Thoracic aorta endothelial cell (primary cell): ENCODE data around the gene MTUS2.

GRCh38 chr13:28396885-28397456, 98.0 kb downstream of the FLT1 start:
- CAGE, long polyA plus RNA: no peak

DNA sequence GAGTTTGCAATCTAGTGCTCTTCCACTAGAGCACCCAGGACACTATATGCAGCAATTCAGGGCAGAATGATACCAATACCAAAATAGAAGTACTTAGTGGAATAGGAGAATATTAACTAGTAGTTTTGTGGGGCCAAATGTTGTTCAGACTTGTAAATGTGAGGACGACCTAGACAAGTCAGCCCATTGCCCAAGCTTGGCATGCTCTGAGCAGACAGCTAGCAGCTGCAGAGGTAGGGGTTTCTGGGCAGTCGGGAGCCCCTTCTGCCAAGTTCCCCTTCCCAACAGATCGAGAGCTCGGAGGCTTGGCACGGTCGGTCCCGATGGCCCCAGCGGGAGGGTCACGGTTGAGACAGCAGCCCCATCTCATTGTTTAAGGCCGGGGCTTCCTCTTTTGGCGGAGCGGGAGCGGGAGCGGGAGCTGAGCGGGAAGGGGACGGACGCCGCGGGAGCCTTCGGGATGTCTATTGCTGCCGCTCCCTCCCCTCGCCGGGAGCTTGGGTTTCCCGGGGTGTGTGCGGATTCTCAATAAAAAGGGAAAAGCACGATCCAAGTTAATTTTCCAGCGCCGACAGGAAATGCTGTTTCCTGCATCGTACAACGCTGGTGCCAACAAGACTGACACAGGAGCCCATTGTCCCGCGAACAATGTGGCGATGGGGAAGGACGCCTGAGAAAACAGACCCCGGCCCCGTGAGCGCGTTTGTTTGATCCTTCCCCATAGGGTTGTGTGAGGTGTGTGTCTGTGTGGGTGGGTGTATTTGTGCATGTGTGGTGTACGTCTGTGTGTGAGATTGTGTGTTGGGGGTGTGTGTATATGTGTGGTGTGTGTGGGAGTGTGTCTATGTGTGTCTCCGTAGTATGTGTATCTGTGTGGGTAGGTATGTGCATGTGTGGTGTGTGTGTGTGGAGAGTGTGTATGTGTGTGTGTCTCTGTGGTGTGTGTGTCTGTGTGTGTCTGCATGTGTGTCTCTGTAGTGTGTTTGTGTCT, 36.2 kb upstream of the FLT1 start:
- CAGE, long polyA plus RNA: no peak

DNA sequence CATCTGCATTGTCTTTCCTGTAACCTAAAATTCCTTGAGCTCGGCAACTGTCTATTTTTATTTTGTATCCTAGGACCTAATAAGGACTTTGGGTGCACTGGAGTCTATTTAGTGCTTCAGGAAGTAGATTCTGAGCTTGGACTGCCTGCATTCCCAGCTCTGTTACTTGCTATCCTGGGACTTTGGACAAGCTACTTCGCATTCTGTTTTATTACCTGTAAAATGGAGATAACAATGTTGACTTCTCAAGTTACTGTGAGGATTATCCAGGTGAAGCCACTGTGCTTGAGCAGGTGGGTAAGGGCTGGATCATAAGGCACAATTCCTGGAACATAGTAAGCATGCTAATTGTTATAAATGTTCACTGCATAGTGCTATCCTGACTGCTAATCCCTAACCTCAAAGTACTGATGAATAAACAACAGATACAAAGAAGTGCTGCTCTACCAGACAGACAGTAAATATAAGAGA, 50.7 kb upstream of the FLT1 start:
- CAGE, long polyA plus RNA: no peak

GRCh38 chr13:28640548-28641624, 18.0 kb upstream of the POMP start:
- CAGE, long polyA plus RNA: no peak

DNA sequence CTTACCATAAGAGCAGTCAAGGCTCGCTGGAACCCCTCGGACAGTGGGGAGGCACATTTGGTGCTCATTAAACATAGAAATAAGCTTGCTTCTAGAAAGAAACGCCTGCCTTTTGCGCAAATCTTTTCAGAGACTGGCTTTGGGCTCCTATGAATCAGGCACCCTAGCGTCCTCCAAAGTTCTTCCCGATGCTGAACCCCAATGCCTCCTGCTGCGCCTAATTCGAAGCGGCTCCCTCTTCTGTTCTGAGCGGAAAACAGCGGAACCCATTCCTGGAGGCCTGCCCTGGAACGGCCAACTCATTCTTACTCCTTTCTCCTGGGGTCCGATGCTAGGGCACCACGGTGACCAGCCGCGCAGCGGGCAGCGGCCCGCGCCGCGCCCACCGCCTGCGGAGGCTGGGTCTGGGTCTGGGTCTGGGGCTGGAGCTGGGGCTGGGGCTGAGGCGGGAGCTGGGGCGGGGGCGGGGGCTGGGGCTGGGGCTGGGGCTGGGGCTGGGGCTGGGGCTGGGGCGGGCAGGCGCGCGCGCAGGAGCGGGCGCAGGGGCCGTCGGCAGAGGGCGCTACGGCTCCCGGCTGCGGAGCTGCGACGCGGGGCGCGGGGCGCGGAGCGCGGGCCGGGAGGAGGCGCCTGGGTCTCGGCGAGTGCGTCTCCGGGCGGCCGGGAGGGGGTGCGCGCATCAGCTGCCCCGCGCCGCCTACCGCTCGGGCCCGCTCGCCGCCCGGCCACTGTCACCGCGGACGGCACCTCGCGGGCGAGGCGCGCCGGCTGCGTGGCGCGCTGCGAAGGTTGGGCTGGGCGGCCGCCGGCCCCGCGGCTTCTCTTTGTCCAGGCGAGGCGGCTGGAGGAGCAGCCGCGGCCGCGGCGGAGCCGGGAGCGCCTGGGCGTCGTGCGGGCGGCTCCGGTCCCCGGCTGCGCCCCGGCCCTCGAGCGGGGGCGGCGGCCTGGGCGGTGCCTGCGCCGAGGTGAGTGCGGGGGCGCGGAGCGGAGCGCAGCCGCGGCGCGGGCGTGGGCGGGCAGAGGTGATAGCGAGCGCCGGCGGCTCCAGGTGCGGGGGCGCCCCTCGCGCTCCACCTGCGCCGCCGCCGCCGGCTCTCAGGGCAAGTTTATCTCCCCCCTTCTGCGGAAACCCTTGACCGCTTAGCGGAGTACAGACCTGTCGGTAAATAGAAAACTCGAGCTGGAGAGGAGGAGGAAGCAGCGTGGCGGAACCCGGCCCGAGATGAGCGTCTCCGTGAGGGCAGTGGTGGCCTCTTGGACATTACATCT, at the start of gene MTUS2:
Gene MTUS2, plus strand, starts transcription at position 1,019 of the 1,269 bp plus-strand sequence.
- CAGE, long polyA plus RNA: no peak

GRCh38 chr13:29529783-29530309, 65.6 kb downstream of the SLC7A1 start:
- CAGE, long polyA plus RNA: no peak

DNA sequence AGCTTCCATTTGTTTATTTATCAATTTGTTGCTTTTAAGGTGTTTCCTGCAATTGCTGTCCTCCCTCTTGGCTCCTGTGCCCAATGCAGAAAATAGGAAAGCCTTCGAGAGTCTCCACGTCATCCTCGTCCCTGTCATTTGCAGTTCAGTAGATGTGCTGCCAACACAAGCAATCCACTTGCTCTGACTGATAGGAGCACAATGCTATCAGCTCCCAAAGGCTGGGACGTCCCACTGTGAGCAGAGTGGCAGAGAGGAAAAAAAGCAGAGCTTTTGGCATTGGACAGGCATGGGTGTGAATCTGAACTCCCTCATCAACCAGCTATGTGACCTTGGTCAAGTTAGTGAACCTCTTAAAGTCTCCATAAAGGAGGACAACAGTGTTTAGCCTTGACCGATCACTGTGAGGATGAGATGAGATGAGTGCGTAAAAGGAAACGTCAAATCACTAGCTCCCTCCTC, 10.7 kb upstream of the SLC7A1 start:
- CAGE, long polyA plus RNA: no peak

- CAGE, long polyA plus RNA: no peak
These were observed 260 bp upstream of the UBL3 start for GRCh38 chr13:29850782-29850971.

- CAGE, long polyA plus RNA: no peak
These were observed 69.8 kb upstream of the UBL3 start for GRCh38 chr13:29920187-29920739.

DNA sequence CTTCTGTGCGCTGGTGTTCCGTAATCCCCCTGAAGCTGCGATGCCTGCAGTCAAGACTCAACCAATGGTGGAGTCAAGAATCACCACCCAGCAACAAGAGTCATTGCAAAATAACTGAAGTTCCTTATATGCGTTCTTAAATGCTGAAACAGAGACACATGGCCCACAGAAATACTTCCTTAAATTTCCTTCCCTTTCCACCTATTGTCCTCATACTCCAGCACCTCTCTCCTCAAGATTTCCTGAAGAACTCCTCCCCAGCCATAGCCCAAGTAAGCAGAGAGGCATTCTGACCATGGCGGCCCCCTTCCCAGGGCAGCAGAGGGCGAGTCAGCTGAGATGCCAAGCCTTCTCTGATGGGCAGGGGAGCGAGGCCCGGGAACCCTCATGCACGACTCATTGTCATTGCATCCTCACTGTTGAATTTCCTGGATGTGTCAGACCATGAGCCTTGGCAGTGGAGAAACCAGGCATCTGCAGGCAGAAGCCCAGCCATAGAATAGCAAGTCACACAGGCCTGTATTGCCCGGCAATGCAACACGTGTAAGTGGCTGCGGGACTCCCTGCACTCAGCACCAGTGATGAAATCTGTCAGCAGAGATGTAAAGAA, 200.0 kb downstream of the KATNAL1 start:
- CAGE, long polyA plus RNA: no peak

- CAGE, long polyA plus RNA: no peak
These were observed 192.9 kb downstream of the KATNAL1 start for GRCh38 chr13:30114003-30115389.

DNA sequence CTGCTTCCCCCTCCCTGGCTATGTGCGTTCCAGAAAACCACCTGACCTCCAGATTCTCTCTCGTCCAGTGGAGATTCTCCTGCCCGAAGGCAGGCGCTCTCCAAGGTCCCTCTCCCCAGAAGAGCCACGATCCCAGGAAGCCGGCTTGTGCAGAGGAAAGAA, 153.2 kb downstream of the KATNAL1 start:
- CAGE, long polyA plus RNA: no peak

- CAGE, long polyA plus RNA: no peak
These were observed 5.9 kb upstream of the KATNAL1 start for GRCh38 chr13:30313238-30313688.

- CAGE, long polyA plus RNA: no peak
These were observed 10.7 kb upstream of the KATNAL1 start for GRCh38 chr13:30317862-30318712.

DNA sequence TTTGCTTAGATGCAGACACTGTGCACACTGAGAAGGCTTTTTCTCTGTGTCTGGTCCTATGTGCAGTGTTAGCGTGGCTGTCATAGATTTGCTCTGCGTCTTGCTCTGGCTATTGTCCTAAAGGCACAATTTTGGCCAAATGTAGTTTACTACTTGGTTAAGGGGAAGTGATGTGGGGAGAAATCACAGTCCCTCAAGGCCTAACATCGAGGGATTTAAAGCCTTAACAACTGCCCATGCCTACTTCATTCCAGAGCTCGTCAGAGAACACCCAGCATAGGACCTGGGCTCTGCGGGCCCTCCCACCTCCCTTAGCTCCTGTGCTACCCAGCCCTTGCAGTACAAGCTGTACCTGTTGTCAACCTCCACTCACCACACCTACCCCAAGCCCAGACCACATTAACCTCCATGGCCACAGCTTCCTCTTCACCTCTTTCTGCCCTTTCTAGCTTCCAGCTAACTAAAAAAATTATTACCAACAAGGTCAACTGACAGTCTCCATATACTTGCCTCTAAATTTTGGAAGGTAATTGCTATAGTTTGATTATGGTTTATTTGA, 39.0 kb upstream of the KATNAL1 start:
- CAGE, long polyA plus RNA: no peak

GRCh38 chr13:30410004-30410476, 12.3 kb upstream of the UBE2L5 start:
- CAGE, long polyA plus RNA: no peak

DNA sequence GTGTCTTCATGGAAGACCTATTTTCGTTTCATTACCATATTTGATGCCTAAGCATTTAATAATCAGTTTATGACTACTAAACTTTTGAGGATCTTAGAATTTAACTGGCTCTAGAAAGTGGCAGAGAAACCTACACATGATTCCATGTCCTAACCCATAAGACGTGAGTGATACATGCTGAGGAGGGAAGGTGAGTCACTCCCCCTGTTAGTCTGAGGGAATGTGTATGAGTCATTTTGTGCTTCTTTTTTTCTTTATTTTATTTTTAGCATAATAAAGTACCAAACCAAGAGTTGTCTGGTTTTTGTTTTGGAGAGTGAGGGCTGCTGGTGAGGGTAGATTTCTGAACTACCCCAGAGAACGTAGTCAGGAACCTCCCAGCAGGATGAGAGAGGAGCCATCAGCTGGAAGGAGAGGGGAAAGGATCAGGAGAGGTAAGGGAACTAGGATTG, 8.0 kb downstream of the UBE2L5 start:
- CAGE, long polyA plus RNA: no peak

GRCh38 chr13:30441227-30441721, 19.0 kb downstream of the UBE2L5 start:
- CAGE, long polyA plus RNA: no peak

DNA sequence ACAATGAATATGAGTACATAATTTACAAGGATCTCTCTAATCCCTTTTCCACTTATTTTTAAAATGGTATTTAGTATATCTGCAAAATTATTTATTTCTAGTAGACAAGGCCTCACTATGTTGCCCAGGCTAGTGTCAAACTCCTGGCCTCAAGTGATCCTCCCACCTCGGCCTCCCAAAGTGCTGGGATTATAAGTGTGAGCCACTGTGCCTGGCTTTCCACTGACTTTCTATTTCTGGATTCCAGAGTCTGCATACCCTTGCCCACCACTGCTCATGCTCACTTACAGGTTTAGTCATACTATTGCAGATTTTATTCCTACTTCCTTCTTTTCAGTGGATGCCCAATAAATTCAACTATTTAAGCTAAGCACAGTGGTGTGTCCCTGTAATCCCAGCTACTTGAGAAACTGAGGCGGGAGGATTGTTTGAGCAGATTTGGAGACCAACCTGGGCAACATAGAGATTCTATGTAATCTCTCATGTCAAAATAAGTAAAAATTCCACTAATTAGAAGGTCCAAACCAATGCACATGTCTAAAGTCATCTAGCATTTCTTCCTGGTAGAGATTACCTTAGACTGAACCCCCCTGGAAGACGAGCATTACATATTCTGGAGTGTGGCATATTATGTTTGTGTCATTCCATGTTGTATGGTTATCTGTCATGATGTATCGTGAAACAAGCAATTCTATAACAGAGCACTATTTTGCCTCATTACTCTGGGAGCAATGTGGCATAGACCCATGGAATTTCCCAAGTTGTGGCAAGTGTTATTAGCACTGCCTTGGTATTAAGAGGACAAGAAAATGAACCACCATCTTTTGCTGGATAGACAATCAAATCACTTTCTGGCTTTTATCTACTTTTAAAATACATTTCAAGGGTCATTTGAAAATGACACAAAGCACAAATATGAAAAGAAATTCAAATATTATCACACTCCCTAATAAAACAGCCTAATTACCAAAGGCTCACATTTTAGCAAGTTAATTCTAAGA, 8.4 kb downstream of the HMGB1 start:
- CAGE, long polyA plus RNA: no peak

GRCh38 chr13:30466790-30467335, 1.1 kb upstream of the HMGB1 start:
- CAGE, long polyA plus RNA: no peak